Camera-type eye (tissue), 1 donor: Measurements from ENCODE around the genes ZNRF3, GAS2L1 and THOC5.

GRCh38 chr22:27512215-27512877 is 289.2 kb downstream of the MN1 start:
- RAMPAGE, long total RNA: no peak

GRCh38 chr22:27799016-27799582 is 2.5 kb downstream of the MN1 start:
- RAMPAGE, long total RNA: no peak

- RAMPAGE, long total RNA: no peak
Measured at GRCh38 chr22:27800159-27801273, 1.0 kb downstream of the MN1 start.

DNA sequence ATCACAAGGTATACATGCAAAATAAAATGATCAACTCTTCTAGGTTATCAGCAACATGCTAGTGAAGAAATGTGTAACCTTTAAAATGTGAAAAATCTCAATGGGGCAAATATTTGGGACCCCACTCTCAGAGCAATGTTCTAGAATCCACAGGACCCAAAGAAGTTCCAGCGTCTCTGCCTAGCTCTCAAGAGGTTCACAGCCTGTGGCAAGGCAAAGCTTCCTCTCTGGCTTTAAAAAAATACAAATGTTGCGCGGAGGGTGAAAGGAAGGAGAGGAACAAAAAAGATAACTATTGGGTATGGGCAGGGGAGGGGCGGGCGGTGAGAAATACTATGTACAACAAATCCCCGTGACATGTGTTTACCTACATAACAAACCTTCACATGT is 53.6 kb downstream of the PITPNB start:
- RAMPAGE, long total RNA: no peak

DNA sequence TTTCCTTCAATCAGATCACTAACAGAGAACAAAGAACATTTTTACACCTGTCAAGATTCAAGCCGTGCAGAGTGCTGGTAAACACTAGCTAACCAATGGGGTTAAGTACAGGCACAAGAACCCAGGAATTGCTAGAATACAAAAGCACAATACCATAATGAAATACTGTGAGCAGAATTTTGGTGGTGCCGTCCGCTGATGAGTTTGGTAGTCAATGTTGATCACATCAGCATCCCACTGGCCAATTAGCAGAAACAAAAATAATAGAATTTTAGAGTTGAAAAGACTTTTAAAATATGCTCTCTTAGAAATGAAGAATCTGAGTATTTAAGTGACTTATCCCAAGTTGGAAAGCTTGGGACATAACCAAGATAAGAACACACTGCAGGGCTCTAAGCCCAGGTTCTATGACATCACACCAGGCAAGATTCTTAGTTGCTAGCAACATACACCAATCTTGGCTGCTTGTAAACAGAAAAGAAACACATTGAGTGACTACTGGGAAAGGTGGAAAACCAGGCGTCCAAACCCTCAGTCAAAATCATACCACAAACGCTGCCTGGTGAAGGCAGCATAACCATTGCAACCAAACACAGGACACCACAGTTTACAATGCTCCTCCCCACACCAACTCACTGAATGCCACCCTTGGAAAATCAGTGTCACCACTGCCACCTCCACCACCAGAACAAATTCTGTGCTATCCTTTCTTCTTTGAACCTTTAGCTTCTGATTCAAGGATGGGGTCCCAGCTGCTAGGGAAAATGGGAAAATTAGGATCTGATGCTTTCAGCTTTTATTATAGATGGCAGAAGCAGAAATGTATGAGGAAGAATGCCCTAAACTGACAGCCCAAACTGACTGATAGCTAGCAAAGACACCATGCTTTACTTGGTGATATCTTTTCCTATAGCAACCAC is 379.9 kb downstream of the TTC28 start:
- RAMPAGE, long total RNA: no peak

- RAMPAGE, long total RNA: no peak
Measured at GRCh38 chr22:28479504-28480208, 200.0 kb downstream of the TTC28 start.

DNA sequence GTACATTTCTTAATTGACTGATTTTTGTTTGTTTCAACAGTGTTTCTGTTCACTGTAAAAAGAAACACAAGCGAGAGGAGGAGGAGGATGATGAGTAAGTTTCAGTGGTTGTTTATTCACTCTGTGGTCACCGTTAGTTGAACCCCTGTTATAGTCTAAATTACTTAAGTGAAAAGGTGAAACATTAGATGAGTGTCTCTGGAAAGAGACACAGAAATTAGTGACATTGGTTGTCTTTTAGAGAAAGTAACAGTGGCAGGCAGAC is 1.1 kb downstream of the CCDC117 start:
- RAMPAGE, long total RNA: no peak

- RAMPAGE, long total RNA: no peak
Measured at GRCh38 chr22:28882338-28883040, 883 bp upstream of the ZNRF3 start.

DNA sequence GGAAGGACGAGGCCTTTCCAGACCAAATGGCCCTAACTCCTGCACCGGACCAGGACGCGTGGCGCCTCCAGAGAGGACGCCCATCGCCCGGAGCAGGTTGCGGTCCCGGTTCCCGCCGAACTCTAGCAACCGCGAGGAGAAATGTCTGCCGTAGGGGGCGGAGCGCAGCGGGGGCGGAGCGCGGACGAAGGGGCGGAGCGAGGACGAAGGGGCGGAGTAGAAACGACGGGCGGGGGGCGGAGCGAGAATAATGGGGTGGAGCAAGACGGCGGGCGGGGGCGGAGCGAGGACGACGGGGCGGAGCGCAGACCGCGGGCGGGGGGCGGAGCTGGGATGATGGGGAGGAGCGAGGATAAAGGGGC is 350 bp upstream of the ZNRF3 start:
- RAMPAGE, long total RNA: no peak

DNA sequence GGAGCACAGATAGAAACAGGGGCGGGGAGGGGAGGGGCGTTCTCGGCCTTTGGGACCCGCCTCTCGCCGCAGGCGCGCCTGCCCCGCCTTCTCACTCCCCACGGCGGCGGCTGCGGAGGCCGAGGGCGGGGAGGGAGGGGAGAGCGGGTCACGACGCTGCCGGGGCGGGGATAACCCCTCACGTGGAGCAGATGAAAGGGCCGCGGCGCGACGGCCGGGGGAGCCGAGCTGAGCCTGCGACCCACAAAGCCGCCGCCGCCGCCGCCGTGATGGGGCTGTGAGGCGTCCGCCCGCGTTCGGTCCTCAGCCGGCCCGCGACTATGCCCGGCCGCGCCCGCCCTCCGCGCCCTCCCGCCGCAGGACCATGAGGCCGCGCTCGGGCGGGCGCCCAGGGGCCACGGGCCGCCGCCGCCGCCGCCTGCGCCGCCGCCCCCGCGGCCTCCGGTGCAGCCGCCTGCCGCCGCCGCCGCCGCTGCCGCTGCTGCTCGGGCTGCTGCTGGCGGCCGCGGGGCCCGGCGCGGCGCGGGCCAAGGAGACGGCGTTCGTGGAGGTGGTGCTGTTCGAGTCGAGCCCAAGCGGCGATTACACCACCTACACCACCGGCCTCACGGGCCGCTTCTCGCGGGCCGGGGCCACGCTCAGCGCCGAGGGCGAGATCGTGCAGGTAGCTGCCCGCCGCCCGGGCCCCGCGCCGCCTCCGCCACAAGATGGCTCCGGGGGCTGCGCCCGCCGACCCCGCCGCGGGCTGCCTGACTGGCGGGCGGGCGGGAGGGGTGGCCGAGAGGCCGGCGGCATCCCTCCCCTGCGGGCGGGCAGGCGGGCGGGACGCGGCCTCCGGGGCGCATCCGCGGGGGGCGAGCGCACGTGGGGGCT is at the start of gene ZNRF3:
TSS of gene ZNRF3 (plus strand) at position 170 of the 873 bp plus-strand sequence.
- RAMPAGE, long total RNA: no peak

- RAMPAGE, long total RNA: no peak
Measured at GRCh38 chr22:28897098-28897334, 13.6 kb downstream of the ZNRF3 start.

DNA sequence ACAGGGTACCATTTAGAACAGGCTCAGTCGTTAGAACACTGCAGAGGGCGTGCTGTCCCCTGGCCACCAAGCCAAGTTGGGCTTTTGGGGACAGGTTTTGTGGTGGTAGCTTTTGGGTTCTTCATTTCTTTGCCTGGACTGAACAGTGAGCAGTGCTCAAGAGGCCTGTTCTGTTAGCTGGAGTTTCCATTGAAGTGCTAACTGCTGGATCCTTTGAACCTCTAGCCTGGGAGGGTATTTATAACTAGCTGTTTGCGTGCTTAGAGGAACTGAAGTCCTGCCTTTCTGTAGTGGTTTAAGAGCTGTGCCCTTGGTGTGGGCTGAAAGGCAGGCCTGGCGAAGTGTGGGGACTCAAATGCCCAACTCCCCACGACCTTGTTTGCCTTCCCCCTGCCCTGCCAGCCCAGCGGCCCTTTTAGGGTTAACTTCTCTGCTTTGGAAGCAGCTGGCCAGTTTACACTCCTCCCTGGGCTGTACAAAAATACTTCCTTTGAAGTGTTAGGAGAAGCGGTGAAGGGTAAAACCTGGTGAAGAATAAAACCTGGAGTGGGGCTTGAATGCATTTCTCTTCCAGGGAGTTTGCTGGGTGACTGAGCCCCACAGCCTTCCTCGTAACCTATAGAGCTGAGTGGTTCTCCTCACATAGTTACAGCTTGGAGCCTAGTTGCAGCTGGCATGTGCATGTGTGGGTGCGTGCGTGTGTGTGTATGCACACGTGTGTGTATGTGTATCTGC is 34.6 kb downstream of the ZNRF3 start:
- RAMPAGE, long total RNA: no peak

DNA sequence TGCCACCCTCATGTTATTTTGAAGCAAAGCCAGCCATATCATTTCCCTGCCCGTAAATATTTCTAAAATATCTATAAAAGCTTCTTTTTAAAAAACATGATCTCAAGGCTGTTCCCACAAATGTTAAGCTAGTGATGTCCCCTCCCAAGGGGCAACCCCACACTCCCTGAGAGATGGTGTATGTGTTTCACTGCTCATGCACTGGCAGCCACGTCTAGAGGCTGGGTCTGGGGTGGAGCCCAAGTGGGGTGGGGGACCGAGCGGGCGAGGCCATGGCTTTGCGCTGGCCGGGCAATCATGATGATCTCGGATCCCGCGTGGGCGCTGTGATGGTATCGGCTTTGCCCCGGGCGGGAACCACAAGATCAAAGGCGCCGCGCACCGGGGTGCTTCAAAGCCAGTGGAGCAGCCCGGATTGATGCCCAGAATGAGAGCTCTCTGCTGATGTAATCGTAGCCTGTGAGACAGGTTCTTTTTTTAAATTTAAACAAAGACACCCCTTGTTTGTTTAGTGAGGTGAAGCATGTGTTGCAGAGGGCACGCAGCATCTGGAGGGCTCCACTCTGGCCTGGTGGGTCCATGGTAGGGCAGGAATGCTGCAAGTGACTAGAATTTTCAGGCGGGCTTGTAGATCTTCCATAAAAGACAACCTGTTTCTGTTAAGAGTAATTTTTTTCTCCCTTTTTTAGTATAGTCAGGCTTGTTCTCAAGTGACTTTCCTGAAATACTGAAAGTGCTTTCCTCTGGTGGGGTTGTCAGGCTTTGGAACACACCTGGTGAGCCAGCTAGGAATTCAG is 40.5 kb downstream of the ZNRF3 start:
- RAMPAGE, long total RNA: no peak

DNA sequence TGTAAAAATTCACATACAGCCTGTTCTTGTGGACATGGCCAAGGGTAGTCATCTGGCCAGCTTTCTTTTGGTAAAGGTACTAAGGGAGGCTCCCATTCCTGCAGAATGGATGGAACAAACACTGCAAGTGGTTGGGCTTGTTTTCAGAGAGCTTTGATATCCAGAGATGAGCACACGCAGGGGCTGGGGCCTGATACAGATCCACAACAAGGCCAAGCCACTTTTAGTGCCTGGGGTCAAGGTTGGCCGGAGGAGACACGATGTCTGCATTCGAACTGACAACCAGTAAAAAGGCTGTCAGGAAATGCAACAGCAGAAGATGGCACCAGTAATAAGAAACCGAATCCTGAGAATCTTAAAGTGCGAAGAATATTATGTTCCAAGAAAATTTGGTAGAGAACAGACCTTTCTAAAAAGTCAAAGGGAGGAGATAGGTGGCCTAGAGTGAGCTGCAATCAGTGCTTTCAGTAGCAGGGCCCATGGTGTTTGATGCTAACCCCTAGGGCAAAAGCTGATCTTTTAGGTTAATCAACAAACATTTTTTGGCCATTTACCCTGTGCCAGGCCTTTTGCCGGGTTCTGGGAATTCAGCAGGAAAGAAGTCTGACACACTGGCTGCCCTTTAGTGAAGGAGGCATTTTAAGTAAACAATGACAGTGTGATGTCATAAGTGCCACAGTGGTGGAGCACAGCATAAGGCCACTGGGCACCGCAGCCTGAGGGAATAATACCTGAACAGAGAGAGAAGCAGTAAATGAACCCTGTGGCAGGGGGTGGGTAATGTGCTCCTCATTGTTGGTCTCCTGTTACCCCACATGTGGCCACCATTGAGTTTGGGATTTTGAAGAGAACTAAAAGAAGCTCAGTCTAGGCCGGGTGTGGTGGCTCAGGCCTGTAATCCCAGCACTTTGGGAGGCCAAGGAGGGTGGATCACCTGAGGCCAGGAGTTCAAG is 29.2 kb downstream of the C22orf31 start:
- RAMPAGE, long total RNA: no peak

- RAMPAGE, long total RNA: no peak
Measured at GRCh38 chr22:29208675-29209482, 3.2 kb downstream of the EMID1 start.

- RAMPAGE, long total RNA: no peak
Measured at GRCh38 chr22:29269306-29270199, 1.5 kb downstream of the EWSR1 start.

- RAMPAGE, long total RNA: no peak
Measured at GRCh38 chr22:29306050-29307190, at the start of gene GAS2L1. GAS2L1 (plus strand) TSS chr22:29306650.

DNA sequence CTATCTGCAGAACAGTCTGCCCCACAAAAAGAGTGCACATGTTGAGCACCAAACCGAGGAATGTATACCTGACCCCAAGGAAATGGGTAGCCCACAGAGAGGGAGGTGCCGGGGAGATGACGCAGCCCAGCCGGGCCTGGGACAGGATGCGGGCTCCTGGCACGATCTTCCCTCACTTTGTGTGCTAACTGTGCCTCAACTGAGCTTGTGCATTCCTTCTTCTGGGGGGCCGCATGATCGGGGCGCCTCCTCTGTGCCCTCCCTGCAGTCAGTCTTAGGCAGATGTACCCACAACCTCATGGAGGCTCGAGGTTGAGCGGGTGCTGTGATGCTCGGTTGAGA is 2.3 kb downstream of the GAS2L1 start:
- RAMPAGE, long total RNA: no peak

DNA sequence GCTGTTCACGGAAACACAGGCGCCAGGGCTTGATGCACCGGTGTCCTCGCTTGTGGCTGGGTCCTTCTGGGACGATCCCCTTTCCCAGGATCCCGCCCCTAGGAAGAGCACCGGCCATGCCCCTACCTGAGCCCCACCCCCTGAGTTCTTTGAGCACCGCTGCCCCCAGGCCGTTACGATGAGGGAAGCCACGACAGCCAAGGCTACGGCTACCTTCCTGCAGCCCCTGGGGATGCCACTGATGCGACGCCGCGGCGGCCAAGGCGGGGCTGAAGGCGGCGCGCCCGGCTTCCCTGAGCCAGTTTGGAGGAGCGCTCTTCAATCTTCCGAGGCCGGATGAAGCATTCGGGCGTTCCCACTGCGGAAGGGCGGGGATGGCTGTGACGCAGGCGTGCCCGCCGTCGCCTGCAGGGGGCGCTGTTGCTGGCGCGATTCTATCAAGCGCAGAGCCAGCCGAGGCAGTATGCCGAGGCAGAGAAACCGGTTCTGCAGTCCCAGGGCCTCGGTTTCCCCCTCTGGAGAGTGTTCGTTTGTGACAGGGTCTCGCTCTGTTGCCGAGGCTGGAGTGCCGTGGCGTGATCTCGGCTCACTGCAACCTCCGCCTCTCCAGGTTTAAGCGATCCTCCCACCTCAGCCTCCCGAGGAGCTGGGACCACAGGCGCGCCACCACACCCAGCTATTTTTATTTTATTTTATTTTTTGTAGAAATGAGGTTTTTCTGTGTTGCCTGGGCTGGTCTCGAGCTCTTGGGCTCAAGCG is 9.7 kb upstream of the NEFH start:
- RAMPAGE, long total RNA: no peak

- RAMPAGE, long total RNA: start-site peak on the minus strand at chr22:29553696-29553738, 243 reads
Measured at GRCh38 chr22:29553085-29554142, at the start of gene THOC5. THOC5 (minus strand) TSS chr22:29553757.